ENCODE measurements around the gene CTNNBL1.

DNA sequence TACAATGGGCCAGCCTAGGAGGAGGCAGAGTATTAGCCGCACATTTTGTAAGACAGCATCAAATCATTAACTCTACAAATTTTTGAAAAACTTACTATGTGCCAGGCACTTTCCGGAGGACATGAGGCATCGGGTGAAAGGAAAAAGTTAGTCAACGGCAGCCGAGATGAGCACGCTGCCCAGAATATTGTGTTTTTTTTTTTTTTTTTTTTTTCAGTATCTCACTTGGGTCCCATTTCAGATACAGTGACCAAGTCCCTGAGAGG, 1.4 kb downstream of the SLA2 start:
- RRBS, 2 experiments: no CpG with 5 or more reads among the region's 6 CpGs

- RRBS, 2 experiments: no CpG with 5 or more reads among the region's 10 CpGs
These were observed 30.7 kb upstream of the SLA2 start for GRCh38 chr20:36676756-36677092.

GRCh38 chr20:36677093-36677923, 31.3 kb upstream of the SLA2 start:
- RRBS, 2 experiments: no CpG with 5 or more reads among the region's 22 CpGs

GRCh38 chr20:36744718-36745298, 1.1 kb downstream of the NDRG3 start:
- RRBS, 2 experiments: no CpG with 5 or more reads among the region's 11 CpGs

DNA sequence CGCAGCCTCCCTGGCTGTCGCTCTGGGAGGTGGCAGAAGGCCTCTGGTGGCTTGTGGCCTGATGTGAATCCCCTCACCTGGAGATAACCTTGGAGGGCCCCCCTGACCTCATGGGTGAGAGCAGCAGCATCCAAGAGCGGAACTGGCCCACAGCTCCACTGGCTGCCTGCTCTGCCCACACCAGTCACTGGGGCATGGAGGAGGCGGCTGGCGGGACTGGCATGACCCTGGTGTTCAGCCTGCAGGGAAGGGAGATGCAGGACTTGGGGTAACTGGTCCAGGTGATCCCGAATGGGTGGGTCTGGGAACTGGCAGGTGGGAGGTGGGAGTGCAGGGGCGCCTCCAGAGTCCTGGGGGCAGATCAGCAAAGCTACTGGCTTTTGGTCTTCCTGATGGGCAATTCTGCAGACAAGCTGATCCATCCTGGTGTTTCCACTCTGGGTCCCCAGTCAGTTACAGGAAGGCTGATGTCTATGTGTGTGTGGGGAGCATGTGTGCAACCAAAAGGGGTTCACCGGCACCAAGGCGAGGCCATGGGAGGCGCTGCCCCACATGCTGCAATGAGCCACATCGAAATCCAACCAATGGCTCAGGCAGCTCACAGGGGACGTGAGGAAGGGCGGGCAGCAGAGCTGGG, 10.7 kb upstream of the DSN1 start:
- RRBS, 2 experiments: no CpG with 5 or more reads among the region's 13 CpGs

DNA sequence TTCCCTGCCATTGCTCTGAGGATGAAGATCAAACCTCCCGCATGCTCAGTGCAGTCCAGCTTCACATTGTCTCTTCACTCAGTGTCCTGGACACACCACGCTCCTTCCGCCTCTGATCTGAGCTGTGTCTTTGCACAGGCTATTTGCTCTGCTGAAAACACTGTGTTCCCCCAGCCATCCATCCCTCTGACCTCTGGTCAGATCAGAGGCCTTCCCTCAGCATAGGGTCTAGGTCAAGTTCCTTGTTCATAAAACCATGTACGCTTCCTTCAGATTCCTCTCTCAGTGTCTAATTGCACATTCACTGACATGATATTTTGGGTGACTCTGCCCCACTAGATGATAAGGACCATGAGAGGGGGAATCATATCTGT, 40.3 kb upstream of the DSN1 start:
- RRBS, 2 experiments: no CpG with 5 or more reads among the region's 4 CpGs

DNA sequence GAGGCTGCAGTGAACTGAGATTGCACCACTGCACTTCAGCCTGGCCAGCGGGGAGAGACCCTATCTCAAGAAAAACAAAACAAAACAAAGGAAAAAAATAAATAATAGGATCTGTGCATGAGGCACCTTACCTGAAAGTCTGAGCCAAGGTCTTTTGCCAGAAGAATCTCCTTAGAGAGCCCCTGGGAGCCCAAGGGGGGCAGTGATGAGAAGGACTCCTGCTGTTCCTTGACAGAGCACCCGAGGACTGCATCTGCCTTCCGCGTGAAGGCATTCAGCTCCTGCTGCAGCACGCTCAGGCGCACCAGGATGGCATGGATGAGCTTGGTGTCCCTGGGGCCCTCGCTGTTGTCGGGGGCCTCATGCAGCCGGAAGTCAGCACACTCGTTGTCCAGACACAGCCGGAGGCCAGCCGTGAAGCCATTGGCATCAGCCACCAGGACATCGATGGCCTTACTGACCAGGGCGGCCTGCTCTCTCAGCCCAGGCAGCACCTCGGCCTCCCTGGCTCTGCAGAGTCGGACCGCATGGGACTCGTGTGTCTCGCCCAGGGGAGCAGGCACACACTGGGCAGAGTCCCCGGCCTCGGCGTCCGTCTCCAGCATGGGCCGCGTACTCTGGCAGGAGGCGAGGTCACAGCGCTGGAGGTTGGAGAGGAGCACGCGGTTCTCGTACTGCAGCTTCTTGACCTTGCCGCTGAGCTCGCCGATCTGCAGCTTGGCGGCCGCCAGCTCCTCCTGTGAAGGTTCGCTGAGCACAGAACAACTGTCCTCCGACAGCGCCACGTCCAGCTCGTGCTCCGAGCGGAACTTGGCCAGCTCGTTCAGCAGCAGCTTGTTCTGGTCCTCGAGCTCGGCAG, 41.7 kb upstream of the DSN1 start:
- RRBS, 2 experiments: no CpG with 5 or more reads among the region's 45 CpGs

- RRBS, 2 experiments: no CpG with 5 or more reads among the region's 10 CpGs
These were observed 18.2 kb downstream of the SOGA1 start for GRCh38 chr20:36844943-36845649.

- RRBS, 2 experiments: under 1 to 1% methylated on average over 9 to 12 of the region's 57 CpGs
These were observed 1.2 kb downstream of the SOGA1 start for GRCh38 chr20:36861907-36862862.

DNA sequence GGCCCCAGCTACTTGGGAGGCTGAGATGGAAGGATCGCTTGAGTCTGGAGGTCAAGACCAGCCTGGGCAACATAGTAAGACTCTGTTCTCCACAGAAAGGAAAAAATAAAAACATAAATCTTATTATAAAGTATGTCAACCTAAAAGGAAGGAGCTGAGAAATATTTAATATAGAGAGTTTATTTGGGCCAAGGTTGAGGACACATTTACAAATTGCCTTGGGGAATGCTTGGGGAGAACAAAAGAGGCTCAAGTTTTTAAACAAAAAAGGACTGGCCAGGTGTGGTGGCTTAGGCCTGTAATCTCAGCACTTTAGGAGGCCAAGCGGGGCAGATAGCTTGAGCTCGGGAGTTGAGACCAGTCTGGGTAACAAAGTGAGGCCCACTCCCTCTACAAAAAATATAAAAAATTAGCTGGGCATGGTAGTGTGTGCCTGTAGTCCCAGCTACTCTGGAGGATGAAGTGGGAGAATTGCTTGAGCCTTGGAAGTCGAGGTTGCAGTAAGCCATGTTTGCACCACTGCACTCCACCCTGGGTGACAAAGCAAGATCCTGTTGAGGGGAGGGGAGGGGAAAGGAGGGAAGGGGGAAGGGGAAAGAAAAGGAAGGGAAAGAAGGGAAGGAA, 27.7 kb downstream of the SAMHD1 start:
- RRBS, 2 experiments: no CpG with 5 or more reads among the region's 4 CpGs

- RRBS, 2 experiments: no CpG with 5 or more reads among the region's 16 CpGs
These were observed 6.2 kb upstream of the GHRH start for GRCh38 chr20:37267555-37268443.

GRCh38 chr20:37276888-37277576, 12.4 kb upstream of the MANBAL start:
- RRBS, 2 experiments: no CpG with 5 or more reads among the region's 7 CpGs

DNA sequence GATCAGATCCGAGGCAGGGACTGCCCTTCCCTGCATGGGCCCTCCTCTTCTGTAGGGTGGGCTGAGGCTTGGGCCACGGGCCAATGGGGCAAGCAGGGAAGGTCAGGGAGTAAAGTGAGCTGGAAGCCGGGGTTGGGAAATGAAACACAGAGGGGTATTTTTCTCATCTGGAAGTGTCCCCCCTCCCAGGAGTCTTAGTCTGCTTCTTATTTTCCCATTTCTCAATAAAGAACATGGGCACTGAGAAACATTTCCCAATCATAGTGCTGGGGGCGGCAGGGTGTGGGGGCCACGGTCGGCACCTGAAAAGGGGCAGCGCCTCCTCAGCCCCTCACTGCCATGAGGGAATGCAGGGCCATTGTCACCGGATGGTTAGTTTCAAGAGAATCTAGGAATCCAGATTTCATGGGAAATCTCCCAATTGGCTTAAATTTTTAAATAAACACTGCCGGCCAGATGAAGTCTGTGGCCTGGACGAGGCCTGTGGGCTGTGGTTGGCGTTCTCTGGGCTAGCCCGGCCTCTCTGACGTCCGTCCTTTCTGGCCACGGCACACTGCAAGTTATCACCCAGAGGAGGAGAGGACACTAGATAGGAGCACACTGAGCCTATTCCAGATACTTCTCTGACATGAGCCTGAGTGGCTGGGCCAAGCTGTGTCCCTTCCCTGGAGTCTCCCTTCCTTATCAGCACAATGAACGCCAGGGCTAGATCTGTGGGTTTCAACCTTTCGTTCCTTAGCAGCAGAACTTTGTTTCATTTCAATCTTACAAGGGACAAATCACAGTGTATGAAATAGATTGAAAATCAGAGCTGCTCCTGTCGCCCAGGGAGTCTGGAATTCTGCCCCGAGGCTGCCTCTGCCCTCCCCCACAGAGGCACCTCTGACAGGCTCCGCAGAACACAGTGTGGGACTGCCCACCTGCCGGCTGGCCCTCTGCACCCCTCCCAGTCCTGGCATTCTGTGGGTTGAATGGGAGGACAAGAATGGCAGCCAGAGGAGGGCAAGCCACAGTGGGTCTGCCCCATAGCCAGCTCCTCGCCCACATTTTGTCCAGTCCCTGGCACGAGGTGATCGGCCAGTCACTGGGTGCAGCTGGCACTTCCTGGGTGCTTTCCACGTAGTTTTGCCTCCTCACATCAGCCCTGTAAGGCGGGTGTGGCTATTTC, 25.7 kb downstream of the MANBAL start:
- RRBS, 2 experiments: 53 to 74% methylated on average over 5 of the region's 26 CpGs

- RRBS, 2 experiments: no CpG with 5 or more reads among the region's 20 CpGs
These were observed 9.9 kb upstream of the SRC start for GRCh38 chr20:37335673-37336872.

GRCh38 chr20:37403132-37404450, 57.7 kb downstream of the SRC start:
- RRBS, 2 experiments: 76 to 82% methylated on average over 8 of the region's 50 CpGs

- RRBS, 2 experiments: no CpG with 5 or more reads among the region's 7 CpGs
These were observed 59.2 kb downstream of the SRC start for GRCh38 chr20:37405132-37405530.

DNA sequence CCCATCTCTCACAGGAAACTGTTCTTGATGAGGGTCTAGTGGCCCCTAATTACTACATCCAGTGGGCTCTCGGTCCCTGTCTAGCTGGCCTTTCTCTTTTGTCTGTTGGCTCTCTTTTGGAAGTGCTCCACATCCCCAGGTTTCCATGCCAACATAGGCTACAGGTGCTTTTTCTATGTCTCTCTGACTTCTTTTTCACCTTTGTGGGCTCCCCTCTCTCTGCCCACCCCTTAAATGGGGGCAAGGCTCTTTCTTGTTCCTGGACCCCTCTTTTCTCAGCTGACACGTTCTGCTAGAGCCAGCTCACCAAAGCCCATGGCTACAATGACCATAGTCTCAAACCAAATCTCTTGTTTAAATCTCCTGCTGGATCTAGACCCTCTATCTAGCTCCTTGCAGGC, 14.4 kb upstream of the NNAT start:
- RRBS, 2 experiments: no CpG with 5 or more reads among the region's 2 CpGs

DNA sequence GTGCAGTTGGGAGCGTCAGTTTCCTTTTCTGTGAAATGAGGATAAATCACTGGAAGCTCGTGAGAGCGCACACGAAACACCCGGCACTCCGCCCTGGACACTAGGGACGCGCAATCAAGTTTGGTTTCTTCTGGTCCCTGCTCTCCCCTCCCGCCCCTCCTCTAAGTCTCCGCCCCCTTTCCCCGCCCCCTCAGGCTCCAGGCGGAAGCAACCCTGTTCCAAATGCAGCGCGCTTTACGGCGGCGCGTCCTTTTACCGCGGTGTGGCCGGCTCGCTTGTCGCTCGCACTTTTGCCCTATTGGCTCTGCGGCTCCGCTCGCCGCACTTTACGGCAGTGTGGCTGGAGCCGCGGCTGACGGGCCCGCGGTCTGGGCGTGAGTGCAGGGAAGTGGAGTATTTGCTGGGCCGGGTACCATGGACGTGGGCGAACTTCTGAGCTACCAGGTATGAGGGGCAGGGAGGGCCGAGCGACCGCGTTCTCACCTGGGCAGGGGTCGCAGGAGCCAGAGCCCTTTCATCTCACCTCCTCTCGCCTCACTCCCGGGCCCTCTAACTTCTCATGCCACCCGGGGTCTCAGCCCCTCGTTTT, at the start of gene CTNNBL1:
CTNNBL1 (plus strand) TSS at position 322 of the 589 bp plus-strand sequence.
- RRBS, 2 experiments: no CpG with 5 or more reads among the region's 47 CpGs

DNA sequence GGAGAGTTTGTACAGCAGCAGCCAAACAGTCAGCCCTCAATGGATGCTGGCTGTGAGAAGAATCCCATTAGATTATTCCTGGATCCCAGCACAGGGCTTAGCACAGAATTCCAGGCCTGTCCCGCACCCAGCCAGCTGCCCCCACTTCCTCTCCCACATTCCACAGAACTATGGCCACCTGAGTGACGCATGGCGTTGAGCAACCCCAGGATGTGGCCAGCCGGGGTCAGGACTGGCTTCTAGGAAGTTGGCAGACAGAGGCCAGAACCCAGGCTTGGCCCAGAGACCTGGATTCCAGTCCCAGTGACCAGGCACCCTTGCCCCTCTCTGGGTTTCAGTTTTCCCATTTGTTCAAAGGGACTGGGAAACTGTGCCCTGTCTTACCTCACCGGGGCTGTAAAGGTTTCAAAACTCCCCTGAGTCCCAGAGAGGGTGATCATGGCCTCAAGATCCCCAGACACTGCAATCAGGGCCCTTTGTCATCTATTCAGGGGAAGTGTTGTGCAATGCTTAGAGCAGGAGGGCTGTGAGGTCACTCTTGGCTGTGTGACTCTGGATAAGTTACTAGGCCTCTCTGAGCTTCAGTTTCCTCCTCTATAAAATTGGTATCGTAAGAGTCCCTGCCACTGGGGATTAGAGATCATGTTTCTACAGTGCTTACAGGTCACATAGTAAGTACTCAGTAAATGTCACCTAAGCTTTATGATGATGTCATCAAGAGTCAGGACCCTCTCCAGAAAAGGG, 3.1 kb upstream of the TGM2 start:
- RRBS, 2 experiments: no CpG with 5 or more reads among the region's 6 CpGs

GRCh38 chr20:38499380-38499914, 26.8 kb downstream of the RALGAPB start:
- RRBS, 2 experiments: no CpG with 5 or more reads among the region's 1 CpG